ENCODE measurements around the gene SLC35G4.

GRCh38 chr18:9936330-9937217 is 22.8 kb downstream of the VAPA start:
- RRBS = no CpG with 5 or more reads among the region's 8 CpGs

DNA sequence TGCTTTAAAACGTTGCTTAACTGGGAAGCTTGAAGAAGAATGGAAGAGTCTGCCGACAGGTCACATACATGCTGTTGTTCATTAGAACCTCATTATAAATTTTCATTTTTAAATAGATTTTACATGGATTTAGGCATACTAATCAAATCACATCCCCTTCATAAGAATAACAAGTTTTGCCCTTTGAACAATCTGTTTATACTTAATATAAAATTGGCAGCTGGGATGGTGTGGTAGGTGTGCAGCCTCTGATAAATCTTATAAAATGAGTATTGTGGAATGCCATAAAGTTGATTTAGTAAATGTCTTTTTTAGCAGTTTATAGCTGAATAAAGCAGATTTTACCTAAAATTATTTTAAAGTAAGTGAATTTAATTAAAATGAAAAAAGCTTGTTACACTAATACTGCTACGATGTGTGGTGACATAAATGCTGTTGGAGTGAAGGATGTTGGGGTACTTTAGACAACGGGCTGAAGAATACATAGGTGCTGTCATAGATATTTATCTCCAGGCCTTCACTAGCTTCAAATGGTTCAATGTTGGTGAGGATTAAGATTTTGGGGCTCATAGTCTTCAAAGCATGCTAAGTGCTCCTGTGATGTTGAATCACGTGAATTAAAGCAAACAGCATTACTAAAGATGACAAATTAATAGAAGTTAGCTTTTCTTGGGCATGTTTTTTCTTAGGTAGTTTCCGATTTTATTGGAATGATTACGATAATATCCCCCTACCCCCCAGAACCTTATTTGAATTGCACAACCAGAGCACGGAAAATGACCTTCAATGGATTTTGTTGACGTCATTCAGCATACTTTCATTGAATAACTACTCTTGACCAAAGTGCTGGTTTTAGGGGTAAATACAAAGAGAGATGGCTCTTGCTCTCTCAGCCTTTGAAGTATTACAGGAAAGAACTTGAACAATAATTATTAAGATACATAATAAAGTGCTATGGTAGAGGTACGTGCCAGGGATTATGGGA is 35.7 kb downstream of the VAPA start:
- RRBS = no CpG with 5 or more reads among the region's 10 CpGs

- RRBS = no CpG with 5 or more reads among the region's 5 CpGs
Observed at GRCh38 chr18:9956567-9957211, 42.9 kb downstream of the VAPA start.

GRCh38 chr18:10035399-10035881 is 121.6 kb downstream of the VAPA start:
- RRBS = 14% methylated on average over 1 of the region's 7 CpGs

- RRBS = no CpG with 5 or more reads among the region's 21 CpGs
Observed at GRCh38 chr18:10482631-10483858, 28.6 kb downstream of the APCDD1 start.

GRCh38 chr18:10518371-10519230 is 7.2 kb upstream of the NAPG start:
- RRBS = no CpG with 5 or more reads among the region's 11 CpGs

GRCh38 chr18:10555710-10556319 is 30.0 kb downstream of the NAPG start:
- RRBS = no CpG with 5 or more reads among the region's 4 CpGs

- RRBS = no CpG with 5 or more reads among the region's 11 CpGs
Observed at GRCh38 chr18:10926880-10927349, 222.5 kb downstream of the PIEZO2 start.

GRCh38 chr18:10927350-10927875 is 222.0 kb downstream of the PIEZO2 start:
- RRBS = no CpG with 5 or more reads among the region's 9 CpGs

- RRBS = no CpG with 5 or more reads among the region's 5 CpGs
Observed at GRCh38 chr18:11609422-11609718, at the start of gene SLC35G4. SLC35G4 (plus strand) TSS chr18:11609596.

- RRBS = no CpG with 5 or more reads among the region's 2 CpGs
Observed at GRCh38 chr18:11946761-11947023, 34.6 kb upstream of the IMPA2 start.

- RRBS = no CpG with 5 or more reads among the region's 19 CpGs
Observed at GRCh38 chr18:12013211-12014018, 32.1 kb downstream of the IMPA2 start.

GRCh38 chr18:12312912-12313557 is 5.0 kb downstream of the TUBB6 start:
- RRBS = no CpG with 5 or more reads among the region's 3 CpGs

DNA sequence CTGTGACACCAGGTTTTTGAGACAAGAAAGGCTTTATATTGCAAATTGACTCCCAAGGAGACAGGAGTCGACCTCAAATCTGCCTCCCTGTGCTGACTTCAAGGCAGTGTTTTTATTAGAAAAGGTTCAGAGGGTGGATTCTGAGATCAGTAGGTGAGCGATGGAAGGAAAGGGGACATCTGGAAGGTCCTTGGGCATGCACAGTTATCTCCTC is 10.4 kb downstream of the PSMG2 start:
- RRBS = no CpG with 5 or more reads among the region's 2 CpGs

- RRBS = 2% methylated on average over 23 of the region's 99 CpGs
Observed at GRCh38 chr18:12883184-12884145, 572 bp downstream of the PTPN2 start.

DNA sequence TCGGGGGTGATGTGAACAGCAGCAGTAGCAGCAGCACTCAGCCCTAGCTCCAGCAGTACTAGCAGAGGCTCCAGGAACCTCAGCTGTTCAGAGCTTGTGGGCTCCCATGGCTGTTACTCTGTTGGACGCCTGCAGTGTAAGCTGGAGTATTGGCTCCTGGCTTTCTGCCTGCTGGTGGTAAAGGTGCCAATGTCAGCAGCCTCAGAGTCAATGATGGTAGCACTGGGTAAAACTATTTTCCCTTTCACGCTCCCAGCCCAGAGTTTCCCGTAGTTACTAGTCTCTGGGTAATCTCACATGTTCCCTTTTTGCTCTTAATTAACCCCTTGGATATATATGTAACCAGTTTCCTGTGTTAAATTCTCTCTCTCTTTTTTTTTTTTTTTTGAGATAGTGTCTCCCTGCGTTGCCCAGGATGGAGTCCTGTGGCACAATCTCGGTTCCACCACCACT is 3.0 kb upstream of the SEH1L start:
- RRBS = no CpG with 5 or more reads among the region's 6 CpGs

DNA sequence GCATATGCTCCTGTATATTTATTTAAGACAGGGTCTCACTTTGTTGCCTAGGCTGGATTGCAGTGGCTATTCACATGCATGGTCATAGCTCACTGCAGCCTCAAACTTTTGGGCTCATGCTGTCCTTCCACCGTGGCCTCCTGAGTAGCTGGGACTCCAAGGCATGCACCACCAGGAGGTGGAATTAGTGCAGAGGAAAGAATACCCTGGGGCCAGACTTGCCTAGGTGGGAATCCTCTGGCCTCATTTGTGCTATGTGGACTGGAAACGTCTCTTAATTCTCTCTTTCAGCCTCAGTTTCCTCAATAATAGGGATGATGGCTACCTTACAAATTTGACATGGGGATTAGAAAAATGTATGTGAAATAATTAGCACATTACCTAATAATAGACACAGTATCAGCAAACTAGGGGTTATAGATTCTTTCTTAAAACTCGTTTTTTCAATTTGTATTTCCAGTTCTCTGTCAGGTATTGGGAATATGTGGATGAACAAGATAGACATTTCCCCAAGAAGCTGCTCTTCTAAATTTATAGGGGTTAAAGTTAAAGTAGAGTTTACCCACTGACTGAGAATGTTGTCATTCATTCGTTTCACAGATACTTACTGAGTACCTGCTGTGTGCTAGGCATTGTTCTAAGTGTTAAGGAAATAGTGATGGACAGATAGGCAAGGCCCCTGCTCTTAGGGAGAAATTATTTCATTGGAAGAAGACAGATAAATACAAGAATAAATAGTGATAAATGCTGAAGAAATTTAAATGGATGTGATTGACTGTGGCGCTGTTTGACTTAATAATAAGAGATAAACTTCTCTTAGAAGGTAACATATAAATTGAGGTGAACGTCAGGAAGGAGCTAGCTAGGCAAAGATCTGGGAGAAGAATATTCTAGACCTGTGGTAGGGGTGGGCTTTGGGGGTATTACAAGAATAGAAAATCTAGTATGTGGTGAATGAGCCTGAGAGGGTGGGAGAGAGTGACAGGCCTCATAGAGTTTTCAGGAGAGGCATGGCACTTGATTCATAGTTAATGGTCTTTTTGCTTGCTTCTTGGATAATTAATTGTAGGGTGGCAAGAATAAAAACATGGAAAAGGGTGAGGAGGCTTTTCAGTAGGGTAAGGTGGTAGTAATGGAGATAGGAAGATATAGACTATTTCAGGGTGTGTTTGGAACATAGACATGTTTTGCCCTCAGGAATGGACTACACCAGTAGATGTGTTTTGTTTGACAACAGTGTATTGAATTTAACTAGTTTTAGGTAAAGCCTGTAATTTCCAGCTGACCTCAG is 2.7 kb downstream of the CEP192 start:
- RRBS = no CpG with 5 or more reads among the region's 6 CpGs

GRCh38 chr18:13001171-13001788 is 10.1 kb downstream of the CEP192 start:
- RRBS = no CpG with 5 or more reads among the region's 7 CpGs

DNA sequence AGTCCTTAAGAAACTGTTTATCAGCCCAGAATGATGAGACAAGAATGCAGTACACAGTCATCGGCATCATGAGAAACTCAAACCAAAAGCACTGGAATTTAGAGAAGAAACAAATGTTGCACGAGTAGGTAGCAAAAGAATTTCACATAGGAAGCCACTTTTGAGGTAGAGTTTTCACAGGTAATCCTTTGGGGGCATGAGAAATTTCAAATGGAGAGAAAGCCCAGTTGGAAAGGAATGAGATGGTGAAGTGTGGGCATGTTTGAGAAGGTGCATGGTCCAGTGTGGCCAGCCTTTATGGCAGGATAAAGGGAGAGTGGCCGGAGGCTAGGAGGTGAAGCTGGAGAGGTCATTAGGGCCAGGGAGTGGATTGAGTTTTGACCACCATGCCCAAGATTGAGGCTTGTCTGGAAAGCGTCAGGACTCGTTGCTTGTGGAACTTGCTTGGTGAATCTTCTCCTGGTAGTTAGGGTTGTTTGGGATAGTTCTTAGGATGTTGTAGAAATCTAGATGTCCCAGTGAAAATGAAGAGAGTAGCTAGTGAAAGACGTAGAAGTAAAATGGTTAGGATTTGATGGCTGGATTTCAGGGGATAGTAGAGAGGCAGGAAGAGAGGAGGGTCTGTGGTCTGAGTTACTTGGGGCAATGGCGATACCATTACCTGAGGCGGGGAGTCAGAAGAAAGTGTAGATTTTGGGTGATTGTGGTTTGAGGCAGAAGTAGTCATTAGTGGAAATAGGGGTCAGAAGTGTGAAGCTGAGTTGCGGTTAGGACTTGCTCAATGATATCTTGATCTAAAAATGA is 40.7 kb downstream of the CEP192 start:
- RRBS = no CpG with 5 or more reads among the region's 9 CpGs

DNA sequence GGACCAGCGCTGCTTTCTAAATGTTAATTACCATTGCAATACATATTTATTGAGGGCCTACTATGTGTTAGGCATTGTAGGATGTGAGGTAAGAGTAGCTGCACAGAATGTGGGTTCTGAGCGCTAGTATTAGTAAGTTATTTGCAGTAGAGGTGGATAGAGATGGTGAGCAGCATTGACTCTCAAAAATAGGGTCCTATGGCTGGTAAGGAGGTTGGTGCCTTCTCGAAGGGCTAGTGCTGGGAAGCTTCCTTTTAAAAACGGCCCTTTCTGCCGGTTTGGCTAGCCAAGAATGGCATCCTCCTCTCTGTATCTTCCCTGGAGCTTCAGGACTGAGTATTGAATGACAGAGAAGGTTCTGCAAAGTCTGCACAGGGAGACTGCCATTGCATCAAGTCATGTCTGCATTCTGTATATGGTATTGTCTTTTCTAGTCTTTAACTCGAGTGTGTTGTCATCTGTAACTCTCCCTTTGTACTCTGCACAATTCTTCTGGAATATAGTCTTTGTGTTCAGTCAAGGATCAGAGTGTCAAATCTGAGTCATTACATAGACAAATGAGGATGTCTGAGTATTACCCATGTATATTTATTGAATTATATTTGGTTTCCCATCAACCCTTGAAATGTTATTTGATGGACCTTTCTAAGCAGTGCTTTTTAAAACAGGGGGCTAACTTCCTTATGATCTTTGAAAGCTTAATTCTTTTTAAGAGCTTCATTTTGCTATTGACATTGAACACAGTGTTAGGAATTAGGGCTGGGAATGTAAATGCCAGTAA is 1.1 kb downstream of the LDLRAD4 start:
- RRBS = no CpG with 5 or more reads among the region's 6 CpGs

Measured in foreskin fibroblast (primary cell).